ENCODE data around the gene FRRS1L.

- PRO-cap, result no peak
Observed at GRCh38 chr9:107592963-107593436, 103.4 kb upstream of the KLF4 start.

DNA sequence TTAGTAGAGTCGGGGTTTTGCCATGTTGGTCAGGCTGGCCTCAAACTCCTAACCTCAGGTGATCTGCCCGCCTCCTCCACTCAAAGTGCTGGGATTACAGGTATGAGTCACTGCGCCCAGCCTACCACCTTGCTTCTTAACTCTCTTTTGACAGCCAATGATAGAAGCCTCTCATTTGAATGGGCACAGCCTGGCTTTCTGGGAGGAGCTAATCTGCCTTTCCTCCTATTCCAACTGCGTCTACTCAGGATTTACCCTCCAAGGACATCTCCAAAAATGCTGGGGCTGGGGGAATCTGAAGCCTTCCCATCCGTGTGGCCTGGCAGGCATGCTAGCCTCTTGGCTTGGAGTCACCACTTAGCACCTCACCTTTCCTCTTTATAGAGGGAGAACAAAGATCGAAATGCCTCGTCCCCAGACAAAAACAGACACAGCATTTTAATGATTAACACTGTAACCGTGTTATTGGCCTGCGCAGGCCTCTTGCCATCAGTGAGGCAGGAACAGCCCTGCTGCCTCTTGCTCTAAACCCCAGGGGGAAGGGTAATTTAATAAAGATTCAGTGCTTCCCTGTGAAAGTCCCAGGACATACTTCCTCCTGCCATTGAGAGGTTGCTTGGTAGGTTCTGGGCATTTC lies 108.2 kb upstream of the KLF4 start:
- PRO-cap, result no peak

DNA sequence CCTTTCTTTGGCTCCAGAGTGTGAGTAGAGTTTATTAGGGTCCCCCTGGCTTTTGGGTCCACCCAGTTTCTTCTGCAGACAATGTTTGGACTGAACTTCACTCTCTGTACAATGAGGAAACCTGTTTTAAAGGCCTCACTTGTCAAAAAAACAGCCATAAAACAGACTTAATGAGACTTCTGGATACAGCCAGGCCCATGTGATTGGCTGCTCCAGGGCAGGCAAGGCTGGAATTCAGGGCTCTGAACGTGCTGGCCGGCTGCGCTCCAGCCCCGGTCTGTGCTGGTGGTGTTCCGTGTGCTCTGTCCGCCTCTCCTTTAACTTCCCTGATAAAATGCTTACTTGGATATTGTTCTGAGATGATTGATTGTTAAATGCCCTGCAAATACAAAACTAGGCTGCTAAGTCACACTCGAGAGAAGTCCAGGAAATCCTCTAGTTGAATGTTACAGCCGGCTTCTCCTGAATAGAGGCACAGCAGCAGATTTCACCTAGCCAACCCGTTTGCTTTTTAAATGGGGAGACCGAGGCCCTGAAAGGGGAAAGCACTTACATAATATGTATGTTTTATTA lies 131.3 kb upstream of the KLF4 start:
- PRO-cap, result no peak

DNA sequence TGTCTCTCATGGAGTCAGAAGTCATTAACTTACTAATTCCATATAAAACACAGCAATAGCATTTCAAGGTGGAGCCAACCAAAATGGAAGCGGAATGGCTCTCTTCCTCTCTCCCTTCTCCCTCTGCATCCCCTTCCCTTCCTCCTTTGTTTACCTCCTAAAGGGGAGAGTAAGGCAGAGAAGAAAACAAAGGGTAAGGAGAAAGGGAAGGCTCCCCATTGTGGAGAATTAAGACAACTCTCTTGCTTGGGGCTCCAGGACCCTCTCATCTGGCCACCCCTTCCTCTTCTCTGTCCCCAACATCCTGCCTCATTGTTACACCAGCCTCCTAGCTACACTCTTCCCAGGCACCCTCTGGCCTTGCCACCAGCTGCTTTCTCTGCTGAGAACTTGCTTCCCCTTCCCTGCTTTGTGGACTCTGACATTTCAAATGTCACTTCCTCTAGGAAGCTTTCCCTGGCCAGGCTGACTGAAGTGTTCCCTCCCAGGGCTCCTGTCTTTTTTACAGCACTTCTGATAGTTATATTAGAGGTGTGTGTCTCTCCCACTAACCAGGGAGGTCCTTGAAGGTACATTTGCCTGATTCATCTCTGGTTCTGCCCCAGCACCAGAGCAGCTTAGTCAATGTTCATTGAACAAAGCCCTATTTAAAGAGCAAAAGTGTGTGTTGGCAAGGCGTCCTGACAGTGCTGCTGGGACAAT lies 193.9 kb upstream of the KLF4 start:
- PRO-cap, result no peak

DNA sequence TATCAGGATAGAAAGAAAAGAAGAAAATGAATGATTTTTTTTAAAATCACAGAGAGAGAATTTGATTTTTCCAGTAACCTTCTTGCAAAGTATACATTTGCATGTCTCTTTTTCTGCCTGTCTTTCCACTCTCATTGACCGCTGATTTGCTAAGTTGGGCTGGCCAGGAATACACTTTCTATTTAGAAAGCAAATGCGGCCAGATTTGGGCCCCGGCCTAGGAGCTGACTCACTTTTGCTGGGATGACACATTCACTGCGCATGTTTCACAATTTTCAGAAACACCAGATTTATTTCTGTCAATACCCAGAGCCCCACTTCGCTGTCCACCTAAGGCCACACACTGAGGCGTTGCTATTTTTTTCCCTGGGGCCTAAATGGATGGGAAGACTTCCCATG lies 261.1 kb upstream of the KLF4 start:
- PRO-cap, result no peak

DNA sequence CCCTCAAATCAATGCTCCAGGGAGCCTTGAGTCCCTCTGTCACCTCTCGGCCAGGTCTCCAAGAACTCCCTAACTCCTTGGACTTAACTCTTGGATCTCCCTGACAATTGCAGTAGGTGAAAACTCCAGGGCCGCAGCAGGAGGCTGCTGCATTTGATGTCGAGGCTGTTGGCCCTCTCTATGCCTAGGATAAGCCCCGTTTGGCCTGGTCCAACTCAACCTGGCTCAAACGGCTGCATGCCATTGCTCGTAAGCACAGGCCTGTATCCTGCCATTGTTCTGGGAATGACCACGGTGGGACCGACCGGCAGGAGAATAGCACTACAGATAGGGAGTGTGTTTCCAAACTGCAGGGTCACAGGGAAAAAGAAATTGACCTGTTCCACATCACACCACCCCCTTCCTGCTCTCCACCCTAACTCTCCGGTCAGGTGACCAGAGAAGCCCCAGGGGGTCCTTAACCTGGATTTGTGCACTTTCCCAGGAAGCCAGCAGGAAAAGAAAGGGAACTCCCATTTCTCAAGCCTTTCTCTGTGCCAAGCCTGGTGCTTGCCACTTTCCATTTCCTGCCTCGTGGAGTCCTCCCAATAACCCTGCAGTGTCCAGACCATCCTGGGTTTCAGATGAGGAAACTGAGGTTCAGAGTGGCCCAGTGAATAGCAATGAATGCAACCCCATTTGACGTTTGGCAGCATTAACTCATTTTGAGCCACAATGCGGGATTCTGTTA lies 278.7 kb upstream of the KLF4 start:
- PRO-cap, result no peak

DNA sequence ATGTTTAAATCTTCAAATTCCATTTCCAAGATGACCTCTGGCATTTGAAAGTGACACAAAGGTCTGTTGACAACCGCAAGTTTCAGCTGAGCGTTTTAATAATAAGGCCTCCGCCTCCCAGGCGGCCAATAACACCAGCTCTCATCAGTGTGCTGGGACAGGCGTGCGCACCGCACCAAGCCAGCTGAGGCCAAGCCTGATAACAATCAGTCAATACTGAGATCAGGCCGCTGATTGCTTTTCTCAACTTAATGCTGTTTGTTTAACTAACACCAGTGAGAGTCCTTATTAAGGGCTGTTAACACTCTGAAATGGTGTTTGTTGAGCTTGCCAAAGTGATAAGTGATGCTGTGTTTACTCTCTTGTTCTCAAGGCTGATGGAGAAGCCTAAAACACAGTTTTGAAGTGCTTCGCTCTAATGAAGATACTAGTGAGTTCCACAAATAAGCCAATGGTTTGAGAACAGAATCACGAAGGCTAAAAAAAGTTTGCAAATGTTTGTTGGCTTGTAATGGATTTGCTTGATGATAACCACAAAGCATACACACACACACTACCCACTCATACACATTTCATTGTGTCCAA lies 330.3 kb upstream of the KLF4 start:
- PRO-cap, result no peak

DNA sequence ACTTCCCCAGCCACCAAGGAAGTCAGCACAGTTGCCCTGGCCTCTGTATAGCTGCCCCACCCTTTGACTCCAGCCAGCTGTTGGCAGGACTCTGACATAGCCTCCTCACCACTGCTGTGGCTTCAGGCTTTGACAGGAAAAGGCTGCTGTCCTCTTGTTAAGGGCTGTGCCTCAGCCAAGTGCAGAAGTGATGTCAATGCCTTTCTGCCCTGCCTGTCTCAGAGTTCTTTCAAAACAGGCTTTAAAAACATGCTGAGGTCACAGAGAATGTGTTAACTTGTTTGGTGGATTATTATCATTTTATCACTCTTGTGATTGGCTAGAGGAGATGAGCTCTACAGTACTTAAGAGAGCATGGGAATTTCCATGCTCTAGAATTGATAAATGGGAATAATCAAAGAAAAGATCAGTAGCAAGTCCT lies 487.3 kb upstream of the KLF4 start:
- PRO-cap, result no peak

DNA sequence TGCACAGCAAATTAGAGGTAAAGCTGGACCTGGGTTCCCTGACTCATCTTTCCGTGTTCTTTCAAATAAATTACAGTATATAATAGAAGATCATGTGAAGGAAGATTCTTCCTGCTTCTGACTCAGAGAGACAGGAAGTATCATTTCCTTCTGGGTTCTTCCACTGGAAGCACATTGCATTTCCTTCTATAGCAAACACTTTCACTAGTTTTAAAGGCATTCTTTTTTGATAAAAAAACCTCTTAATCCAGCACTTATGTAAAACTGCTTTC lies 566.6 kb upstream of the KLF4 start:
- PRO-cap, result no peak

GRCh38 chr9:108093959-108094617 lies 604.5 kb upstream of the KLF4 start:
- PRO-cap, result no peak

DNA sequence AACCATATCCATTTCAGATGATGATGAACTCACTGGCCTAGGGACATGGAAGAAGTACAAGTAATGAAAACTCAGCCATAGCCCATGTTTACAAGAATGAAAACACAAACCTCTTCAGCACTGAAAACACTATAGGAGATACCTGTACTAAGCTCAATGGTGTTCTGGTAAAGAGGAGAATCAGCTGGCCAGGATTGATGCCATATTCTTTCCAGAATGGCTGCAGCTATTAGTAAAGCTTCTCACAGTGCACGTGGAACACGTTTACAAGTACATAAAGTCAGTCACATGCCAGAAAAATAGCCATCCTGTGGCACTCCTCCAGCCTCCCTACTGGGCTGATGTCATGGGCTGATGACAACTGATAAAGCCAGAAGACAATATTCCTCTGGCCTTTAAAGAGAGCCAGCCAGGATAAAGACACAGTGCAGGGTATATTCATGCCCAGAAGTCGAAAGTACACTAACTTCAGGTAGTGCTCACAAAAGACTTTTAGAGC lies 29.2 kb downstream of the ABITRAM start:
- PRO-cap, result no peak

- PRO-cap, result no peak
Observed at GRCh38 chr9:109086181-109087088, 33.3 kb downstream of the TMEM245 start.

DNA sequence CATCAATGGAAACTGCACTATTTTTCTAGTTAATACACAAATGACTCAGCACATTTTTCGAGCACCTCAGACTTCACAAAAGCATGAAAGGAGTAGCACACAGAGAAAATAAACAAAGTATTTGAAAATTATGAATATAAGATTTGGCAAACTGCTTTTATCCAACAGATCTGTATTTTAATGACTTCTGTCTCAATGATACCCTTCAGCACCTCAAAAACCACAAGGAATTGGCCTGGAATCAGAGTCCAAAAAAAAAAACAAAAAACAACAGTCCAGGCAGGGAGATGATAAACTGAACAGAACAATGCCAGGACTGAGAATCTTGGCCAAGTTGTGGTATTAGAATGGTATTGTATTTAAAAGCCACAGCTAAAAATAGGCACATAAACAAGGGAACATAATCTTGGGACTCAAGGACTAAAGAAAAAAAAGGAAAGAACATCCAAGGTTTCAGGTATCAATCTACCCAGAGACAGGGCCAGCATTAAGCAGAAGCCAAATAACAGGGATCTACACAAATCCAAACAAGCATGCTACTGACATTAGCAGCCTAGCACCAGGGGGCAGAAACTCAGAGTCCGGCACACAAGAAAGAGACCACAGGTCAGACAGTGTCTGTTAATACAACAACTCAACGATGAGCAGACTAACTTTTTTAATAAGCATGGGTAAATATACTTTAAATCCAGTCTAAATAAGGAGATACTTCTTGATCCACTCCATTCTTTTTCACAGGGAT lies 21.3 kb downstream of the TMEM245 start:
- PRO-cap, result no peak

- PRO-cap, result no peak
Observed at GRCh38 chr9:109166773-109167591, at the start of gene FRRS1L. TSS of gene FRRS1L (minus strand) at chr9:109167249.

DNA sequence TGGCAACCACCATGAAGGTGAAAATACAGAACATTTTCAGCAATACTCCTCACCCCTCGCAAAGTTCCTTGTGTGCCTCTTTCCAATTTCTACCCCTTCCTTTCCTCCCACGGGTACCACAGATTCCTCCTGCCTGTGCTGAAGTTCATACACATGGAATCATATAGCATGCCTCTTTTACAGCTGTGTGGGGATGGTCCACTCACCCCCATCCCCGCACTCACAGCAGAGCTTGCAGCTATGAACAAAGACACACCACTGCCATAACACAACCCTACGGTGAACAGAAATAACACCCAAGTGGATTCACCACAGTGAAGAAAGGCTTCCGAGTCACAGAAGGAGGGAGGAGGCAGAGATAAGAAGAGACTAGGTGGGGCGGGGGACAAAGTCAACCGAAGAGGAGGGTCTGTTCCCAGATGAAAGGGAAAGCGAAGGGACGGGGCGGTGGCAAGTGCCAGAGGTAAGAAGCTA lies 21.1 kb downstream of the EPB41L4B start:
- PRO-cap, result no peak

- PRO-cap, result no peak
Observed at GRCh38 chr9:109316189-109316751, 4.6 kb downstream of the EPB41L4B start.

GRCh38 chr9:109331219-109331946 lies 10.5 kb upstream of the EPB41L4B start:
- PRO-cap, result no peak

- PRO-cap, result no peak
Observed at GRCh38 chr9:109428522-109429172, 69.5 kb downstream of the PTPN3 start.

DNA sequence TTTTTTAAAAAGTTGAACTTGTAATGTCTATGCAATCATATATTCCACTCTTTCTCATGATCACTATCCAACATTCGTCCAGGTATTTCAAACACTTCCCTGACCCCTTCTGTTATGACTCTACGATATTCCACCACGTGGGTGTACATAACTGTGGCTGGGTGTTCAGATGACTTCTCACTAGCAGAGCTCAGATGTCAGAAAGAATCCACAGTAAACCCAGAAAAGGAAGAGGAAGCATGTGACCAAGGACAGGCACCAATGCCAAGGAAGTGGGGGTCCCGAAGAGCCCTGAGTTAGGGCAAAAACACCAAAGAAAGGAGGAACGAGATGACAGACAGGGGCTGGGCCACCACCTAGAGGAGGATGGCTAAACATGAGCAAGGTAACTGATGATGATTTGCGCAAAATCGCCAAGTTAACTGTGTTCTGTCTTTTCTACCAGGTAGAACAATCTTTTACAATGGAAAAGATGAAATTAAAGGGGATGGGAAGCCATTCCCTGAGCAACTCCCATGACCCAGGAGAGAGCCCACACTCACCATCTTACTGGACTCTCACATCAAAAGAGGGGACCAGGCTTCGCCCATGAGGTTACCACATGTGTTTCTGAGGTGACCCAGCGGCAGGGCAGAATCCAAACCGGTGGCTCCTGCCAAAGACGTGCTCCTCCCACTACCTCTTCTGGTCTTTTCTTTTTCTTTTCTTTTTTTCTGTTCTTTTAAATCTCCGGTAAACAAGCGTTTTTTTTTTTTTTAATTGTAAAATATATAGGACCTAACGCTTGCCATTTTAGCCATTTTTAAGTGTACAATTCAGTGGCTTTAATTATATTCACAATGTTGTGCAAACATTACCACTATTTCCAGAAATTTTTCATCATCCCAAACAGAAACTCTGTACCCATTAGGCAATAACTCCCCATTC lies 19.6 kb downstream of the PTPN3 start:
- PRO-cap, result no peak

DNA sequence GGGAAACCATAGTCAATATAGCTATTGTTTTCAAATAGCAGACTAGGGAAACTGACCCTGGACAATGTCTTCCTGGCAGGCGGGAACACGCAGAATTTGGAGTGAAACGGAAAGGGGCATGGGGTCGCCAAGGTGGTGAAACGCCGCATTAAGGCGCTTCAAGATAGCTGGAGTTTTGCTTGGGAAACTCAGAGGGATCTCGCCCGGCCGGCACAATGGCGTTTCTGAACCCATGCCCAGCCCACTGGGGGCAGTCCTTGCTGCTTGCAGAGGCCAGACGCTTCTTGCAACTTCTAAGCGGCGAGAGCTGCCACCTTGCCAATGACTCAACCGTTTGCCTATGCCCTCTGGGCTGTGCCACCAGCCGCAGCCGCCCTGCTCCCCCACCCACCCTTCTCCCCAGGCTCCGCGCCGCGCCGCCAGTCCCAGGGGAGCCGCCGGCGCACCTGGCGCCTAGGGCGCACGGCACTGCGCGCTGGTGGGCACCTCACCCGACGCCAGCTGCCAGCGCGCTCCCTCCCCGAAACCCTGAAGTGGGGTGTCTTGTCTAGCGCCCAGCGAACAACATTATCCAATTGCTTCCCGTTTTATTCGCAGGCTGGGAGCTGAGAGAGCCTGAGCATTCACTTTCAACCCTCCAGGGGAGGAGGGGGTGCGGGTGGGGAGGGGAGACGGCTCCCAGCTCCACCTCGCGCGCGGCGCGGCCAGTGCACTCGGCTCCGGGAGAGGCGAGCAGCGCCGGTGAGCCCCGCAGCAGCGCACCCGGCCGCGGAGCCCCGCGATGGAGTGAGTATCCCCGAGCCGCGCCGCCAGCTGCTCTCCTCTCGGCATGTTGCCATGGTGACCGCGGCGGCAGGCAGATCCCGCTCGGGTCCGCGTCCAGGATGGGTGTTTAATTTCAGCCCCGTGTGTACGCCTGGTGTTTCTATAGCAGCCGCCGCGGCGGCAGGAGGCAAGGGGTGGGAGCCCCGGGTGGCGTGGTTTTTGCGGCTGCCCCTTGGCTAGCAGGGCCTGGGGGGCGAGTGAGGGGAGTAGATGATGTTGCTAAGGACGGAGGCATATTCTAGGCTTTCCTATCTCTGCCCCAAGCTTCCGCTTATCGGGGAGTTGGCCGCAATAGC lies 139.6 kb upstream of the PALM2AKAP2 start:
- PRO-cap, result unidirectional peak, minus-strand start at position 226 of the sequence